Esophagus squamous epithelium (tissue), 4 donors: ENCODE measurements around a stretch of chr13.

- PRO-cap: no peak
- RAMPAGE, long total RNA, 4 experiments: start-site peak on the plus strand in 1 of 4 experiments, at chr13:113297410-113297415 at its widest, 16 reads per replicate
These were observed 481 bp downstream of the LAMP1 start for GRCh38 chr13:113297333-113298107.

GRCh38 chr13:113405348-113405496, 41.3 kb upstream of the GRTP1 start:
- PRO-cap: no peak
- RAMPAGE, long total RNA, 4 experiments: no peak in any of the 4 experiments

DNA sequence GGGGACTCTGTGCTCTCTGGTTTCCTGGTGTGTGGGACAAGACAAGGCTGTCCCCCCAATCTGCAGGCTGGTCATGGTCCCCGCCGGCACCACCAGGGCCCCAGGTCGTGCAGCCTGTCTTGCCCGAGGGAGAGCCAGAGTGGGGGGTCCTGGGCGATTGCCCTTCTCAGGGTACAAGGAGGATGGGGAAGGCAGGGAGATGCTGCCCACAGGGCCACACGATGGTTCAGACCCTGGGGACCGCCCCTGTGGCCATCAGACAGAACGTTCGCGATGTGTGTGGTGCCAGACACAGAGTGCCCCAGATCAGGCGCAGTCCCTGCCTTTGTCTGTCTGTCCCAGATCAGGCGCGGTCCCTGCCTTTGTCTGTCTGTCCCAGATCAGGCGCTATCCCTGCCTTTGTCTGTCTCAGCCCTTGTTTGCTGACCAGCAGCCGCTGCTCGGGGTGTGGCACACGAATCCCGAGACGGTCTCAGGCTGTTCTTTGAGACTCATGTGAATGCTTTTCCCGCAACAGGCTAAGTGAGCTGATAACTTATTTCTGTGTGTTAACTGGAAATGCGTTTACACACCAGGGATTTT, 36.0 kb downstream of the ADPRHL1 start:
- PRO-cap: no peak
- RAMPAGE, long total RNA, 4 experiments: no peak in any of the 4 experiments

DNA sequence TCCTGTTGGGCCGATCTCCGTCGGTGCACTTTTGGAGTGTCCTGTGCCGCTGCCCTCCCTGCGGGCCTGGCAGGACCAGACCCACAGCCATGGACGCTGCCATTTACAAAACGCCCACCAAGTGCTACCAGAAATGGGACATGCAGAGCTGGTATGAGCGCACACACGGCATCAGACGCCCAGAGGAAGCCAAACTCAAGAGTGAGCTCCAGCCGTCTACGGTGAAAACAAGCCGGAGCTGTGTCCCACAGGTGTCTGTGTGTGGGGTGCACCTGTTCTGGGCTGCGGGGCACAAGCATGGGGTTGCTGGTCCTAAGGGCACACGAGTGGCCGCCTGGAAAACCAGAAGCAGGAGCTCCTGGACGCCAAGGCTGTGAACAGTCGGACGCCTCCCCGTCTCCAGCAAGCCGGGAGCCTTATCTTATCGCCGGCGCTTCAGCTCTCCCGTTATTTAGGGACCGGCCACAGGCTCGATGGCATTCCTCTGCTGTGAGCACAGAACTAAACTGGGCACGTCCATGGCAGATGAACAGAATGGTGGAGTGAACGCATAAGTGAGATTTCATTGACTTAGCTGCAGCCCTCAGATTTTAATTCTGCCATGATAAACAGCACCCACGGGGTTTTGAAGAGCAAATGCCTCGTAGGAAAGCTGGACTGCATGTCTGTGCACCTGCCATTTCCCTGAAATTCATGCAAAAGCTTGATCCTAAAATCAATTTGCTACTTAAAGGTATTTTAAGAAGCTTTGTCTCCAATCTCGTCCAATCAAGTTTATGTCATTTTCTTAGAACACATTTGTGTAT, 1.2 kb downstream of the ADPRHL1 start:
- PRO-cap: no peak
- RAMPAGE, long total RNA, 4 experiments: no peak in any of the 4 experiments

- PRO-cap: no peak
- RAMPAGE, long total RNA, 4 experiments: no peak in any of the 4 experiments
These were observed 757 bp upstream of the ADPRHL1 start for GRCh38 chr13:113454016-113454474.

GRCh38 chr13:113468453-113469029, 15.3 kb upstream of the ADPRHL1 start:
- PRO-cap: no peak
- RAMPAGE, long total RNA, 4 experiments: no peak in any of the 4 experiments

DNA sequence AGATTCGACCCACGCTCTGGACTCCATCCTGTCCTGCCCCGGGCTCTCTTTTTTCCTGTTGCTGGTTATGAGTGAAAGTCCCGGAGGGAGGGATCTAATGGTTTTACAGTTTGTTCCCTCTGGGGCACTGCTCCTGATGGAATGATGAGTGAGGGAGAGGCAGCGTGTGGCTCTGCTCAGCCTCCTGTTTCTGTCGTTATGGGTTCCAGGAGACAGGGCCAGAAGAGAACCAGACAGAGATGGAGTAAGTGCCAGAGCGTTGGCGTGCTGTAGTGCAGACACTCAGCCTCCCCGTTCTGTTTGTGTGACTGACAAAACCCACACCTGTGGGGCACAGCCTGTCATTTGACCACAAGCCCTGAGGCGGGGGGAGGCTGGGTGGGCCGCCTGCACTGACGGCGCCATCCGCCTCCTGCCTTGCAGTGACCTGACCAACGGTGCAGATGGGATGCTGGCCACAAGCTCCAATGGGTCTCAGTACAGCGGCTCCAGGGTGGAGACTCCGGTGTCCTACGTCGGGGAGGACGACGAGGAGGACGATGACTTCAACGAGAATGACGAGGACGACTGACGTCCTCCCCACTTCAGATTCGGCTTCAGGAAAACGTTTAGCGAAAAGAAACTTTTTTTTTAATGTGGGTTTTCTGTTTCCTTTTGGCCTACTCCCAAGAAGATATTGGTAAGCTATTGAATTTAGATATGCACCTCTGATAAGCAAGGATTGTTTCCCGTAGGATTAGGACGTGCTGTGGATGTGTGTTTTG, 18.1 kb downstream of the ATP4B start:
- PRO-cap: no peak
- RAMPAGE, long total RNA, 4 experiments: no peak in any of the 4 experiments

DNA sequence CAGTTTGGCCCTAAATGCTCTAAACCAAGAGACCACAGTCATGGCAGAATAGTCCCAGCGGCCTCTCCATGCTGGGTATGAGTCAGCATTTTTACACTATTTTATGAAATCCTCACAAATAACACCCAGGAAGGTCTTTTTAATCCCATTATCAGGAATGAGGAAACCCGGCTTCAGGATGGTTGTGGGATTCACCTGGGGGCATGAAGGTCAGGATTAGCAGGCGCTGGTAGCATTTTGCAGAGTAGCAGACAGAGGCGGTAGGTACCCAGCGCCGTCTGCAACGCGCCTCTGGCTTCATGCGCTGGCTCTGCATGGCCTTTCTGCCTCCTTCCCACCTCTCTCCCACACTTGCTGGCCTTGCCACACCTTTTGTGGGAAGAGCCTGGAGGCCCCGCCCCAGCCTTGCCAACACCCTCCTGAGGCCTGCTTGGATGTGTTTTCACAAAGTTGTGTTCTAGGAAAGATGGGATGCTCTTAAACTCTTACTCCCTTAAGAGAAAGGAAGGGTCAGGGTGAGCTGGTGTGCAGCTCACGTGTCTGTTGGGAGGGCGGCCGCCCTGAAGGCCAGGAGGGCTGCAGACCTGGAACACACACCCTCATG, 15.1 kb downstream of the GAS6 start:
- PRO-cap: bidirectional peak, plus-strand start at position 447 of the sequence, minus-strand start at position 347 of the sequence
- RAMPAGE, long total RNA, 4 experiments: no peak in any of the 4 experiments

- PRO-cap: no peak
- RAMPAGE, long total RNA, 4 experiments: no peak in any of the 4 experiments
These were observed 12.3 kb downstream of the GAS6 start for GRCh38 chr13:113851325-113852149.

DNA sequence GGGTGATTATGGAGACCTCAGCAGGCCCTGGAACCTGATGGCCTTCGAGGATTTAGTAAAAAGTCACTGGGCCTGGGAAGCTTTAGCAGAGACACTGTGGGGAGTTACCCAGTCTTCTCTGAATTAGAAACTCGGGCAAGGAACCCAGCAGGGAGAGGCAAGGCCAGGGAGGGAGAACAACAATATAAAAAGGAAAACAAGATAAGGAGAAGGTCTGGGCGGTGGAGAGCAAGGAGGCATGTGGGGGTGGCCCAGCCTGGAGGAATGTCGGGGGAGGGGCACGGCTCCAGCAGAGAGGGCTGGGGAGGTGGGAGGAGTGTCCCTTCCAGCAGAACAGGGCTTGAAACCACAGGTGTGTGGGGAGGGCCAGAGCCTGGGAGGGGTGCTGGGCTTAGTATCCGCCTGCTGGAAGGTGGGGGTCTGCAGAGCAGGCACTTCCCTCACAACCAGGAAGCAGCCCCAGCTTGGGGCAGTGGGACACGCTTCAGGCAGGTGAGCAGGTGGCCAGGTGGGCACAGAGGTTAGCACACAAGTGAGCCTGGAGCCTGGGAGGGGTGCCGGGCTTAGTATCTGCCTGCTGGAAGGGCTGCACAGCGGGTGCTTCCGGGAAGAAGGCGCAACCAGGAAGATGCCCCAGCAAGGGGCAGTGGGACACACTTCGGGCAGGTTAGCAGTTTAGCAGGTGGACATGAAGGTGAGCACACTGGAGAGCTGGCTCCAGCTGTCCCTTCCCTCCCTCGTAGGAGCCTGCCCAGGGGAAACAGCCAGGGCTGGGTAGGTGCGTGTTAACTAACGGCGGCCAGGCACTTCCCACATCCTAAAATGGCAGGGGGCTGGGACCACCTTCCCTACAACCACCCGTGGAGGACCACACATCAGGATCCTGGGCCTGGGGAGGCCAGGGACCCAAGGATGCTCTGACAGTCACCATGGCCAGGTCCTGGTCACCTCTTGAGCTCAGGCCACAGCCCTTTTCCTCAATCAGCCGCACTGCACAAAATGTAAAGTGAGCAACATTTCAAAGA, 3.1 kb downstream of the GAS6 start:
- PRO-cap: no peak
- RAMPAGE, long total RNA, 4 experiments: no peak in any of the 4 experiments

DNA sequence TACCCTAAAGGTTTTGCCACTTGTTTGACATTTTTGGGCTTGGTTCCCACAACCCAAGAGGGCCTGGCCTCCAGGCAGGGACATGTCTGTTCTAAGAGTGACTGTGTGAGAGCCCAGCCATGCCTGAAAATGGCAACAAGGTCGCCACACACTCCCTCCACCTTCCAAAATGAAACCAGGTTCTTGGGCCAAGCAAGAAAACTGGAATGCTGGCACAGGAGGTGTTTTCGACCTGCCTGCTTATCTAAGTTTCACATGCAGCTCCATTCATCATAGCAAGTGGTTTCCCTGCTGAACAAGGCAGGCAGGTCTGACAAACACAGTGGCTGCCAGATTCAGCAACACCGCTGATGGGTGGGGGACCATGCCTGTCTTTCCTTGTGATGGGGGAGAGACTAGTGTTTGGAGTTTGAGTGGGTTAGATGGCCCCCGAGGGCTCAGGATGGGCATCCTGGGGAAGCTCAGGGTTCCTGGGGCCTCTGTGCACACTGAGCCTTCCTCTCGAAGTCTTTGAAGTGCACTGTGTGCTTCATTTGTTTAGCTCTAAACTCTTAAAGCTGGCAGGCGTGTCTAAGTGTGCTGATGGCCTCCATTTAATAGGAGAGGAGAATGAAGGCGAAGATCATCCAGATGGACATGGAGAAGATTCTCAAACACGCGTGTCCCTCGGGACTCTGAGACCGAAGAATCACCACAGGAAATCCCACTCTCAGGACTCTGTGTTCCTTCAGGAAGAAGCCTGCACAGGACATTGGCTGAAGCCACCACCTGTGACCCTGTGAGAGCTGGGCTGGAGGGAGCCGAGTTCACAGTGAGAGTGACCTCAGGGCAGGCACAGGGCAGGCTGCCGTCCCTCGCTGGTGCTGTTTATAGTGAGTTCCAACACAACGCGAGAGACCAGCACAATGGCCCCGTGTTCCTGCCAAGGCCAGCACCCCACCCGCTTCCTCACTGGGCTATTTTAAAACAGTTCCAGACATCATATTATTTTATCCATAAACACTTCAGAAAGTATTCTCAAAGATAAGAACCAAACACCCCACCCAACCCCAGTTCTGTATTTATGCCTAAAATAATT, 18.1 kb upstream of the GAS6 start:
- PRO-cap: no peak
- RAMPAGE, long total RNA, 4 experiments: no peak in any of the 4 experiments

- PRO-cap: no peak
- RAMPAGE, long total RNA, 4 experiments: no peak in any of the 4 experiments
These were observed 23.4 kb downstream of the C13orf46 start for GRCh38 chr13:113950312-113951022.

DNA sequence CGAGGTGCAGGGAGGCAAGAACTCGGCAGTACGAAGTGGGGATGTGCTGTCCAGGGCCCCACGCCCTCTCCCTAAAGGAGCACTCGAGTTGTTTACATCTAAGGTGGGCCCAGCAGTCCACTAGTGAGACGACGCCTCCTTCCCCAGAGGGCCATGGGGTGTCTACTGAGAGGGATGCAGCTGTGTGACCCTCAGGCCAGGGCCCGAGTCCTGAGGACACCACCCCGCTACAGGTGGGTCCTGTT, 4.2 kb downstream of the C13orf46 start:
- PRO-cap: no peak
- RAMPAGE, long total RNA, 4 experiments: no peak in any of the 4 experiments

- PRO-cap: no peak
- RAMPAGE, long total RNA, 4 experiments: no peak in any of the 4 experiments
These were observed 57.2 kb upstream of the C13orf46 start for GRCh38 chr13:114030676-114031870.

GRCh38 chr13:114124183-114124778, 8.1 kb downstream of the RASA3 start:
- PRO-cap: no peak
- RAMPAGE, long total RNA, 4 experiments: no peak in any of the 4 experiments

DNA sequence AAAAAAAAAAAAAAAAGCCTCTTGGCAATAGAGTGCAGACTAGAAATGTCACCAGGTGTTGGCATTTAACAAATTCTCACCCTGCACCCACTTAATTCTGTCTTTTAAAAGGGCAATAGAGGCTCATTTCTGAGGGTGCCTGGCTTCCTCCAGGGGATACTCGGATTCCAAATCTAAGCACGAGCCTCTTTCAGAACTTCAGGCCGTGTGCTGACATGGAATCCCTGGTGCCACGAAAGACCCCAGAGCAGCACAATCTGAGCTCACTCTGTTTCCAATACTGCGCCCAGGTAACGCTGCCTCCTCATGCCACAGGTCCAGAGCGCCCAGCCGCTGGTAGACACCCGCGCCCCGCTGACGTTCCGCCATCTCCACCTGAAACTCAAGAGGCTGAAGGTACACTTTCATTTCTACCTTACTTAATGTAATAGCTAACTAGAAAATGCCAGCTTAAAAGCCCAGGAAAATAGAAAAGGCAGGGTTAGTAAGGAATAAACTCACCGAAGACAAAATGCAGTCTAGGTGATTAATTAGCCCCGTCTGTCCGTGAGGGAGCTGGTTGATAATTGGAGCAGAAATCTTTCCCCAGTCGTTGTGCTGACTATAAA, 17.1 kb downstream of the CFAP97D2 start:
- PRO-cap: no peak
- RAMPAGE, long total RNA, 4 experiments: no peak in any of the 4 experiments